Tibial nerve (tissue), 3 donors: ENCODE results near the genes CD48, ADAMTS4 and NR1I3.

DNA sequence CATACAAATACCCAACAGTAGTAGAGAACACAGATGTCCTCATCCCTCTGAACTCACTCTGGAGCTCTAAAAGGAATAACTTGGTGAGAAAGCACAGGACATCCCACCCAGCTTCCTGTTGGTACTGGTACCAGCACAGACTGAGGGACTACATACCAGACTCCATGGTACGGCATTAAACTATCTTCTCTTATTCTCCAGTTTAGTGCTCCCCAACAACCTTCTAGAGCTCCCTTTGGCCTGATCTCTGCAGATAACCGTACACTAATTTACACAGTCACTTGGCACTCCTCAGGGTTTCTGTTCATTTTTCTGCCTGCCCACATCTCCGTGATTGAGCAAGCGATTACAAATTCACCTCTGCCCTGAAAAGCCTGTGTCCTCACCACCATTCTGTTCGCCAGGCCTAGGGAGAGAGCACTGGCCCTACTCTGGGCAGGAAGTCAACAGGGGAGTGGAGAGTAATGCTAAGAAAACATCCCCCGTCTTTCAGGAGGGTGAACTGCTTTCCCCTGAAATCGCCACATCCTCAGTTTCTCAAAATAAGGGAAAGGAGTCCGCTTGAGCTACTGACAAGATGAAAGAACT, 864 bp downstream of the PEX19 start:
- PRO-cap, result unidirectional peak, plus-strand start at position 396 of the sequence
- RAMPAGE, long total RNA, 3 experiments, result start-site peak on the plus strand in 1 of 3 experiments, centred at position 395 of the sequence, 13 reads per replicate

GRCh38 chr1:160291360-160292316, 6.7 kb upstream of the PEX19 start:
- PRO-cap, result no peak
- RAMPAGE, long total RNA, 3 experiments, result no peak in any of the 3 experiments

GRCh38 chr1:160444037-160444409, 43.7 kb downstream of the VANGL2 start:
- PRO-cap, result no peak
- RAMPAGE, long total RNA, 3 experiments, result no peak in any of the 3 experiments

GRCh38 chr1:160565228-160565852, 14.0 kb downstream of the CD84 start:
- PRO-cap, result no peak
- RAMPAGE, long total RNA, 3 experiments, result no peak in any of the 3 experiments

DNA sequence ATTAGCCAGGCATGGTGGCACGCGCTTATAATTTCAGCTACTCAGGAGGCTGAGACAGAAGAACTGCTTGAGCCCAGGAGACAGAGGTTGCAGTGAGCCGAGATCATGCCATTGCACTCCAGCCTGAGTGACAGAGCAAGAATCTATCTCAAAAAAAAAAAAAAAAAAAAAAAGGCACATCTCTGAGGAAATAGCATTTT, 25.5 kb downstream of the SLAMF1 start:
- PRO-cap, result no peak
- RAMPAGE, long total RNA, 3 experiments, result no peak in any of the 3 experiments

GRCh38 chr1:160711347-160712409, at the start of gene CD48:
CD48 (minus strand) TSS chr1:160711822.
- PRO-cap, result no peak
- RAMPAGE, long total RNA, 3 experiments, result start-site peak on the minus strand in 1 of 3 experiments, at chr1:160711814-160711825 at its widest, 5 reads per replicate

DNA sequence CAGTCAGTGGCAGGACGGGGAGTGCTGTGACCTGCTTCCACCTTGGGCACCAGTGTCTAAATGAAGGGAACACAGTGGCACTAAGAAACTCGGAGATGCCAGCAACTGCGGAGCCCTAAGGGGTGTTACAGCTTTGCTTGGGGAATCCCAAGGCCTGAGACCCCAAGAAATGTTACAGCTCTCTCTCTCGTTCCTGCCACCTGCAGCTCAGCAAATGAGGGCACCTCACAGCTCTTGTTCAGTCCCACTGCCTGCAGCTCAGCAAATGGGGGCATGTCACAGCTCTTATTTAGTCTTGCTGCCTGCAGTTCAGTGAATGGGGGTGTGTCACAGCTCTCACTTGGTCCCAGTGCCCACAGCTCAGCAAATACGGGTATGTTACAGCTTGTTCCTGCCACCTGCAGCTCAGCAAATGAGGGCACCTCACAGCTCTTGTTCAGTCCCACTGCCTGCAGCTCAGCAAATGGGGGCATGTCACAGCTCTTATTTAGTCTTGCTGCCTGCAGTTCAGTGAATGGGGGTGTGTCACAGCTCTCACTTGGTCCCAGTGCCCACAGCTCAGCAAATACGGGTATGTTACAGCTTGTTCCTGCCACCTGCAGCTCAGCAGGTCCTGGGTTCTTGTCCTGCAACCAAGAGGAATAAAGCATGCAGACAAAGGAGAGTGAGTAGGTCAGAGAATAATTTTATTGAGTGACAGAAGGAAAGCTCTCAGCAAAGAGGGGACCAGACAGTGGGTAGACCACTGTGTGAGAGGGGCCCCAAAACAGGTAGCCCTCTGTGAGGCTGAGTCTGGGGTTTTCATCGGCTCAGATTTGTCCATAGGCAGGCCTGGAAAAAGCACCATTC, 2.7 kb upstream of the CD48 start:
- PRO-cap, result no peak
- RAMPAGE, long total RNA, 3 experiments, result no peak in any of the 3 experiments

GRCh38 chr1:160861925-160862438, 705 bp downstream of the CD244 start:
- PRO-cap, result no peak
- RAMPAGE, long total RNA, 3 experiments, result no peak in any of the 3 experiments

- PRO-cap, result no peak
- RAMPAGE, long total RNA, 3 experiments, result no peak in any of the 3 experiments
Observed at GRCh38 chr1:160880829-160881660, 3.9 kb downstream of the ITLN1 start.

DNA sequence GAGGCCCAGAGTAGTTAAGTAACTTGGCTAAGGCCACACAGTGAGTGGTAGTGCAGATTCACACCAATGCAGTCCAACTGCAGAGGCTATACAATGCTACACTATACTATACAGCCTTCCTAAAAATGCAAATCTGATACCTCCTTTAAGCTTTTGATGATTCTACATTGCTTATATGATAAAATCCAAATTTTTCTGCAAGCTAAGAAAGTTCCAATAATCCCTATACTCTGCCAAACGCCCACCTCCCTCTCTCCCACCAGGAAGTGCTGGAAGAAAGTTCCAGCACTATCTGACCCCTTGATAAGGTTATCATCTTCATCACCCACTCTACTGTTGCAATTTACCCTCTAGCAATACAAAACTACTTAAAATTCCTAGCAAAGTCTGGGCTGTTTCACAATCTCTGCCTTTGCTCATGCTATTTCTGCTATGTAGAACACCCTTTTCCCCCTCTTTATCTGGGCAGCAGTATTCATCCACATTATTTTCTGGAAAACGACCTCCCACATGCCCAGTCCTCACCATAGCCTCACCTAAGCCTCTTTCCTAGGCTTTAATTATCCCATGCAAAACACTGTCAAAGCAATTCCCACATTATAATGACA, 12.2 kb downstream of the F11R start:
- PRO-cap, result no peak
- RAMPAGE, long total RNA, 3 experiments, result no peak in any of the 3 experiments

DNA sequence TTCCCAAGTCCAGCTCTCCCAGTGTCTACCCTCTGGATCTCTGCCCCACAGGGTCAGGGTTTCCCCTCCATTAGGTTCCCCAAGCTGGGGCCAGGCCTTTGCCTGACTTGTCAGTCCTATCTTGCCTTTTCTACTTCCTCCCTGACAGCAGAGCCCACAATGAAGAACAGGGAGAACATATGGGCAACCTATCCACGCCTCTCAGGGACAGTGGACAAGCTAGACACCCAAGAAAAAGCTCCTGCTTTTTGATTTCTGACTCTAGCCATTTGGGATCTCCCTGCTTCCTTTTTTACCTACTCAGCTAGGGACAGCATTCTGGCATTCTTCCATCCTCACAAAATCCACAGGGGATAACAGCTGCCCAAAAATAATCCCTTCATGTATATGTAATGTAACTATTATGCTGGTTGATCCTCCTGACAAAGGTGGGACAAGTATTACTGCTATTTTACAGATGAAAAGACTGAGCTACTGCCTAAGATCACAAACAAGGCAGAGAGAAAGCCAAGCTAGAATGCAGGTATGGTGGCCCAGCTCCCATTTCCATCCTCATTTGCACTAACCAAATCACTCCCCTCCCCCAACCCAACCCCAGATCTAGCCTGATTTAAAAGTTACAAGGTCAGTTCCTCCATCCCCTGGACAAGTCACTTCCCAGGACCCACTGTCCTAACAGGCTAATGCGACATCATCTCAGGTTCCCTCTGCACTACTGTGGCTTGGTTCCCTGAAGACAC, 2.6 kb downstream of the F11R start:
- PRO-cap, result no peak
- RAMPAGE, long total RNA, 3 experiments, result no peak in any of the 3 experiments

DNA sequence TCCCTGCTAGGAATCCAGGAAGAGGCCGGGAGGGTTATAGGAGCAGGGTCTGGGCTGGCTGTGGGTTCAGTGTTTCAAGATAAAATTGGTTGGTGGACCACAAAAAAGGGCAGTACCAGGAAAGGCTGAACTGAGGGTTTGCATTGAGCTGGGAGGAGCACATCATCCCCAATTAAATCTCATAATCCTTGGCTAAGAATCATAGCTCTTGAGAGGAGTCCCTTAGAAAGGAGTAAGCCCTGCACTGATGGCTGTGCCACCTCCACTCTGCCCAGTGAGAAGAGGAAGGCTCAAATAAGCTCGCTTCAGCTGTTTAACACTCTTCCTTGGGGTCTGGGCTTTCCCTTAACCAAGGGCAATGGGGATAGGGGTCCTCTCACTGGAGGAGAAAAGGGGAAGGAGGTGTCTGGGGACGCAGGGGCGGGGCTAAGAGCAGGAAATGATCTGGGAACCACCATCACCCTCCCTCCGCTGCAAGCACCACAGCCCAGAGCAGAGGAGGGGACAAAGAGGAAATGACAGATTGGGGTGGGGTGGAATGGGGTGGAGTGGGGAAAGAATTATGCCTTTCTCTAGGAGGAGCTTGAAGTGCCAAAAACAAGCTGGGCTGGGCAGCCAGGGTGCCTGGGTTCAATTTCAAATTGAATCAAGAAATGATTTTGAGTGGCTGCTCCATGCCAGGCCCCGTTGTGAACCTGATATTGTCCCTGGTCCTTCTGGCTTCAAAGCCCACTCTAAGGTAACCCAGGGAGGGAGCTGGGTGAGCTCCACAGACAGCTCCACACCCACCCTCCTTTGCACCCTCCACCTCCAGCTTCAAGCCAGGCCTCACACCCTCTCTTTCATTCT, 1.4 kb downstream of the ARHGAP30 start:
- PRO-cap, result no peak
- RAMPAGE, long total RNA, 3 experiments, result no peak in any of the 3 experiments

DNA sequence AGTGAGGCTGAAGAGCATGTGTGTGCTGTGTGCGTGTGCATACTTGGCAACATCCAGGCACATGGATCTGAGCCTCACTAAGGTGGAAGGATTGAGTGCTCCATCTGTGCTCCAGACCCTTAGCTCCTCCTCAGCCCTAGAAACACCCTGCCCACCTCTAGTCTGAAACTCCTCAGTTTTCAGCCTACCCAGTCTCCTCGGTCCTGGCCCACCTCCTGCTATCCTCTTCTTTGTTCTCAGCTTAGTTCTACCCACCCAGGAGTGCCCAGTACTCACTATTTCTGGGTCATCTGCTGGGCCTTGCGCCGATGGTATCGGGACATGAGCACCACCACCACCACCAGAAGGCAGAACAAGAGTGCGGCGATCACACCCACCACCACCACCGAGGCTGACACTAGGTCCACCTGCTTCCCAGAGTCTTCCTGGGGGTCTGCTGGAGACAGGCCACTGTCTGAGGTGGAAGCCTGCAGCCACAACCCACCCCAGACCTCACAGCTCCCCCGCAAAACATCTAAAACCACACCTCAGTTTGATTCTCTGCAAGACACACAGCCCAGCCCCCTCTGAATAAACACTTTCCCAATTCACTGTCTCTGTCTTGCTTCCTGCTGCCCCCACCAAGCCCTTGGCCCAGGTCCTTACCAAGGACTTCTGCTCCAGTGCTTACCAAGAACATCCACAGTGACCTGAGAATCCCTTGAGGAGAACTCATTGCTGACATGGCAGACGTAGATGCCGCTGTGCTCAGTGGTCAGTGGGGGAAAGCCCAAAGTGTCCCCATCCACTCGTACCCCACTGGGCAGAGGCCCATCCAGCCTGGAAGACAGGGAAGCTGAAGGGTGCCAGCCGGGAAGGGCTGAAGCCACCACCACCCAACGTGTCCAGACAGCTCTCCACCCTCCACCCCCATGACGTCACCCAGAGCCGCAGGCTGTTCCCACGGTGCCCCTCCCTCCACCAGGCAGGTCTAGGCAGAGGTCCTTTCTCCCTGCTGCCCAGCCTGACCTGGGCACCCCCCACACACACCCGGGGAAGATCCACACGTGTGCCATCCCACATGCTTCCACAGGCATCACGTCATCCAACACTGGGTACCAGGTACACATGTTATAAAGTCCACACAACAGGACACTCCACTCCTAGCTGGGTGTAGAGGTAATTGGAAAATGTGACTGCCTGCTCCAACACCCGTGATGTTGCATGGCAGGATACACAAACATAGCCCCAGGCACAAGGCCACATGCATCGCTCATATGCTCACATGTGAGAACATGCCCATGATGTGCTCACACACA, 4.7 kb upstream of the ARHGAP30 start:
- PRO-cap, result no peak
- RAMPAGE, long total RNA, 3 experiments, result no peak in any of the 3 experiments

DNA sequence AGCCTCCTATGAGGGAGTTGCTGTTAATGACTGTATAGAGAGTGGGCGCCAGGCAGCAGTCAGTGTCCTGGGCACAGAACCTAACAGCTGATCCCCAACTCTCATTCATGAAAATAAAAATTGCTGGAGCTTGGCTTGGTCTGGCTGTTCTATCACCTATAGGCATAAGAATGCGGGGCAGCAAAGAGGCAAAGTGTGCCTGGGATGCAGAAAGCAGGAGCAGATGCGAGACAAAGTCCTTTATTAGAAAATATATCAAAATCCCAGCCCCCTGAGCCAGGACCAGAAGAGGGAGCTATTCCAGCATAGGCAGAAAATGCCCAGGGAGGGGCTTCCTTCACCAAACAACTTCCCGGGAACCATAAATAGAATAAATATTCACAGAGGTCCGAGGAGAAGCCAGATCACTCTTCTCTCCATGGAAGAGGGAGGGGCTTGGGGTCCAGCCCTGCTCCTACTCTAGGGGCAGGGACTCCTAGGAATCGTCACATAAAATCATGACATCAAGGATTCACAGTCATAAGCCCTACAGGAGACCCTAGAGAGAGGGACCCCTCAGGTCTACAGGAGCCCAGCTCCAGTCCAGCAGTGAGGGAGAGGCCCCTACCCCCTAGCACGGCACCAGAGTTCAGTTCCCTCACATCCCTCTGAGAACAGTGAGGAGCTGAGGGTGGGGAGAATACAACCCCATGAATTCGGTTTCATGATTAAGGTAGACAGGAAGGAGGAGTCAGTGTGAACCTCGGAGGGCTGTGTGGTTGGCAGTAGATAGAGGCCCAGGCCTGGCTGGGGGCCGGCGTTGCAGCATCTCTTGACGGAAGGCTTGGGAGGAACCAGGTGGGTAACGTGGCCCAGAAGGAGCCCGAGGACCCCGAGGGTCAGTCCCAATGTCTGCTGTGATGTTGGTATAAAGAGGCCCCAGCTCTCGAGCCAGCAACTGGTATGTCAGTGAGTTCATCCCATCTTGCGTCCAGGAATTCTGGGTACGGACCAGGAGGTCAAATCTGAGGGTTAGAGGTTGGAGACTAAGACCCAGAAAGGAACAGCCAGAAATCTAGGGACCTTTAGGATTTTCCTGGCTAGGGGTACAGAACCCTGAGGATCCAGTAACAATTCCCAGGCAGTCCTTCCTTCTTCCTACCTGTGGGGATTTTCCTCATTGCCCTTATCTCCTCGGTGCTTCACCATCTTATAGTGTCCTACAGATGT, 5.3 kb downstream of the PPOX start:
- PRO-cap, result no peak
- RAMPAGE, long total RNA, 3 experiments, result no peak in any of the 3 experiments

- PRO-cap, result no peak
- RAMPAGE, long total RNA, 3 experiments, result no peak in any of the 3 experiments
Observed at GRCh38 chr1:161172783-161173825, 4.2 kb downstream of the B4GALT3 start.

DNA sequence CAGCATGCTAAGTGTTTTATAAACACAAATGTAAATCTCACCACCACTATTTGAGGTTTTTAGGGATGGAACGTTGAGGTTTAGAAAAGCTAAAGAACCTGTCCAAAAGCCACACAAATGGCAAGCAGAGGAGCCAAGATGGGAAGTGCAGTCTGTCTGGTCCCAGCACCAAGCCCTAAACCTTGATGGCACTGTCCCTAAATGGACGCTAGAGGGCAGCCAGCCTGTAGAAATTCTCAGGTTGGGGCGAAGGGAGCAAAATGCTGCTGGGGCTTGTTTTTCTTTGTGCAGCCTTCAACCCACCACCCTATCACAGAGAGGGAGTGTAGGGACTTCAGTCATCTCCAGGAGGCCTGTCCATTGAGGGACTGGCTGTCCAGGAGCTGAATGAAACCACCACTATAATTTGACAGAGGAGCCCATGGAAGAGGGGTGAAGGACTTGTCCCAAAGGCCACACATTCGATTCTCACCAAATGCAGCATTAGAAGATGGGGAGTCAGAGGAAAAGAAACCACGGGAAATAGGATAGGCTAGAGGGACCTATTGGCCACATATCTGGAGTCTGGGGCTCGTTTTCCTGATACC, 6.3 kb downstream of the ADAMTS4 start:
- PRO-cap, result no peak
- RAMPAGE, long total RNA, 3 experiments, result no peak in any of the 3 experiments

DNA sequence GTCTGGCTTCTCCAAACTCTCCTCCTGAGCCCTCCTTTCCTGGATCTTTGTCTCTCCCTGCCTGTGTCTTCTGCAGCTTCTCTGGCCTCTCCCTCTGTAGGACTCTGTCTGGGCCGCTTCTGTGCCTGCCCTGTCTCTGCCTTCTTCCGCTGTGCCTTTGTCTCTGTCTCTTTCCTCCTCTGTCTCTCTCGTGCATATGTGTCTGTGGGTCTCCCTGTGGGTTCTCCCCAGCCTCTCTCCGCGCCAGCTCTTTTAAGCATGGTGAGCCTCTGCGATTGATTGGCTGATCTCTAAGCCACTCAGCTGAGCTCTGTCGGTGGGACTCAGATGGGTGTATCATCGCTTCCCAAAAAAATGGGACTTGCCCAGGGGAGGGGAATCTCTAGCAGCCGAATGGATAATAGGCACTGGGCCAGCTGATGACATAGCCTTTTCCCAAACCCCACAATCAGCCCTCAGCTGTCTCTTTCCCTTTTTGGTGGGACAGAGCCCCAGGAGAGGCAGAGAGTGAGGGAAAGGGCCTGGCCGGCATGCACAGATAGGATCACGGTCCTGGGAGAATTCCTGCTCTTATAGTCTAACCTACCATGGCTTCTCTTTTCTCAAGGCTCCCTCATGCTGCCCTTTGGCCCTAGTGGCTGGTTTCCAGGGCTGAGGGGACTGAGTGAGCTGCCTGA, at the start of gene ADAMTS4:
ADAMTS4 (minus strand) TSS at position 228 of the 677 bp plus-strand sequence.
- PRO-cap, result bidirectional peak, plus-strand start at position 359 of the sequence, minus-strand start at position 226 of the sequence
- RAMPAGE, long total RNA, 3 experiments, result start-site peak on the minus strand in 1 of 3 experiments, centred at position 205 of the sequence, 16 reads per replicate

DNA sequence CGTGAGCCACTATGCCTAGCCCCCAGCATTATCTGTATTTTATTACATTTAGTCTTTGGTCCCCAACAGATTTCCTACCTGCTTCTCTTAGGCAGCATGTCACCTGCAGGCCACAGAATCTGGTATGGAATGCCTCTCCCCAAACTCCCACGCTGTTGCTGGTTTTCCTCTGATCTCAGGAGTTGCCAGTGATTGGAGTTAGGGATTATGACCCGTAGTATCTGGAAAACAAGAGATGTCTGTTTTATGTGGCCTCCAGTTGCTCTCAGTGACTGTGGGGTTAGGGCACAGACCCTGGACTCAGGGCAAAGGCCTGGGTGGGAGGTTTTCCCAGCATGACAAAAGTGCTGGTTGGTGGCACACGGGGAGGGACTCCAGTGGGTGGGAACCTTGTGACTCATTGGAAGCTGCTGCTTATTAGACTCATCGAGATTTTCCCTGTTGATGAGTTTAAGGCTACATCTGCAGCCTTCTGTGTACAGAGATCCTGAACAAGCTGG, at the start of gene NR1I3:
NR1I3 (minus strand) TSS at position 241 of the 500 bp plus-strand sequence.
- PRO-cap, result no peak
- RAMPAGE, long total RNA, 3 experiments, result no peak in any of the 3 experiments

DNA sequence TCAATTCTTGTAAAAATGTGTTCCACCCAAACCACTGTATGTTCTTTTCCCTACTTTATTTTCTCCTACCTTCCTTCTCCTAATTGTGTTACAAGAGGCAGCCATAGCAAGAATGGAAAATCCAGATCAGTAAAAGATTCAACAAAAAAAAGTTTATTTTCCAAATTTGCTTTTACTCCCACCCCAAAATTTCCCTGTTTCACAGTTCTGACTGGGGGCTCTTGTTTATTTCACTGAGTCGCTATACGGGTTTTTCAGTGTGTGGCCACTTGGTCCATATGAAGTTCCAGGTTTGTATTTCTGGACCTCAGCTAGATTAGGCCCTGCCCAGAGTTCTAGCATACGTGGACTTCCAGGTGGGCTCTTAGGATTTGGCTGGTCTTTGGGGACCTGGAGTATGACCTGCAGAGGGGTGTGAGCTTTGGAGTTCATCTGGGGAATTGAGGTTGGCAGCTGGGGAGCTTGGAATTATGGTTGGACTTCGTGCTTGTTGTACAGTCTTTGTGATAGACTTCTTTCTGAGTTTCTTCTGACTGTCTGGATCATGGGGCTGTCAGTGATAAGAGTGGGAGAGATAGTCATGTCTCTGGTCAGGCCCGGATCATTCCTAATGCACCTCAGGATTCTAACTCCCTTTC, 3.0 kb downstream of the CFAP126 start:
- PRO-cap, result no peak
- RAMPAGE, long total RNA, 3 experiments, result no peak in any of the 3 experiments

- PRO-cap, result no peak
- RAMPAGE, long total RNA, 3 experiments, result no peak in any of the 3 experiments
Observed at GRCh38 chr1:161398910-161399188, 31.2 kb upstream of the CFAP126 start.